ENCODE measurements around a stretch of chr5.

GRCh38 chr5:34911287-34911972 lies 3.9 kb downstream of the RAD1 start:
- PRO-cap: no peak

DNA sequence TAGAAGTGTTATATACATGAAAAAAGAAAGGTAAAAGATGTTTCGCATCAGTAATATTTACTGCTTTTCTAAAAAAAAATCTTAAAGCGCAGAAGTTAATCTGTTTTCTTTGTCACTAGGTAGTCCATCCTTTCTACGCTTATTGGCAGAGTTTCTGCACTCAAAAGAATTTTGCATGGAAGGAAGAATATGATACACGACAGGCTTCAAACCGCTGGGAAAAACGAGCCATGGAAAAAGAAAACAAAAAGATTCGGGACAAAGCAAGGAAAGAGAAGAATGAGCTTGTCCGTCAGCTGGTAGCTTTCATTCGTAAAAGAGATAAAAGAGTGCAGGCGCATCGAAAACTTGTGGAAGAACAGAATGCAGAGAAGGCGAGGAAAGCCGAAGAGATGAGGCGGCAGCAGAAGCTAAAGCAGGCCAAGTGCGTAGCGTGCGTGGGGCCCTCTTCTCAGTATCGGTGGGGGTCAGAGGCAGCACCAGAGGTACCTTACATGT lies 7.9 kb downstream of the DNAJC21 start:
- PRO-cap: no peak

- PRO-cap: no peak
Observed at GRCh38 chr5:35162837-35163676, 67.2 kb downstream of the PRLR start.

GRCh38 chr5:35194979-35196070 lies 35.0 kb downstream of the PRLR start:
- PRO-cap: no peak

DNA sequence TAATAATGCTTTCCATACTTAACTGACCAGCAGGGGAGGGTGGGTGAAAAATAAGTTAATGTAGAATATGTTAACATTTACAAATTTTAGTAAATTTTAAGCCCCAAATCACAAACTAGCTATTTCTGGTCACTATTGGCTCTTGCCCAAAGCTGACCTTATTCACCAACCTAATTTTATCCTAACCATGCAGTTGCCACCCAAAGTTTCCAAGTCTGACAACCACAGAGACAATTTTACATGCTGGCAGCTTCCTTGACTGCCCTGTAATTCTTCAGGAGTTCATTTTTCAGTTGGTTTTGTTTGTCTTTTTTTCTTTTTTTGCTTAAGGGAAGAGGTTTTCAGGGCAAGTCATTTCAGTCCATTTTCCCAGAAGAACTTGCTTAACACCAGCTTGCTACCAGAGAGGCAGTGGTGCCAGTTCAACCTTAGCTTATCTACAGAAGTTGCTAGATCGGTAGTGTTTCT lies 935 bp downstream of the SPEF2 start:
- PRO-cap: no peak

GRCh38 chr5:35672933-35673554 lies 55.4 kb downstream of the SPEF2 start:
- PRO-cap: no peak

DNA sequence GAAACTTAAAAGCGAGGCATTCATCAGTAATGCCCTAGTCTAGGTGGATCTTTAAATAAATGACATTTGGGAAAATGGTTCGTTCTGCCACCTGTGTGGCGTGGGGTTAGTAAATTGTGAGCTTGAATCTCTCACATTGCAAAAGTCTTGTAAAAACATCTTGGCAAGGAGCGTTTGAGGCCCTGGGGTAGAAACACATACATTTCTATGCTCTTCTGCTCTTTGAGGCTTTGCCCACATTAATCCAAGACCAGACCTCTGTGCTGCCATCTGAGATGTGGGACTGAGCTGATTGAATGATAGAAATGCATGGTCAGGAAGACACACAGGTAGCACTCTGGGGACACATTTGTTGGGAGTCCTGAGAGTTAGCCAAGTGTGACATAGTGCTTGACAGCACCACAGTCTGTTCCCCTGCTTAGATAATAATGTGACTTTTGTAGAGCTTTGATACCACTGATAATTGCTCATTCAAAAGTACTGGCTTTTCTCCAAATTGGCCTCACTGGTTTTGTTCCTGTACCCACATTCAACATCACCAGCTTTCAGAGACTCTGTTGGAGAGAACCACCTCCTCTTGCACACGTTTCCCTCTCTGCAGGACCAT lies 52.7 kb upstream of the IL7R start:
- PRO-cap: no peak

DNA sequence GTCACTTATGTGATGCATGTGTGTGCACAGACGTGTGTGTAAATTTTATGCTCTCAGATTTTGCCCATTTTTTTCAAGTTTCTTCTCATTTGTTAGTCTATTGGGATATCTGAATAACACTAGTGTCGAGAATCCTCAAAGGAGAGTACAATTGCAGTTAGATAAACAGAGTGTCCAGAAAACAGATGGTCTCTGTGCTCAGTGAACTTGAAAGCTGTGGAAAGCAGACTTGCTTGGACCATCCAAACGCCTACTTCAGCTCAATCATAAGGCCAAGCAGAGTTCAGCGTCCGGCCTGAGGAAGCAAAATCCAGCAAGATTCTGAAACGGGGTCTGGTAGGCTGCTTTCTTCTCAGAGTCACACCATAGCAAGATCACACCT lies 35.8 kb upstream of the UGT3A1 start:
- PRO-cap: no peak

DNA sequence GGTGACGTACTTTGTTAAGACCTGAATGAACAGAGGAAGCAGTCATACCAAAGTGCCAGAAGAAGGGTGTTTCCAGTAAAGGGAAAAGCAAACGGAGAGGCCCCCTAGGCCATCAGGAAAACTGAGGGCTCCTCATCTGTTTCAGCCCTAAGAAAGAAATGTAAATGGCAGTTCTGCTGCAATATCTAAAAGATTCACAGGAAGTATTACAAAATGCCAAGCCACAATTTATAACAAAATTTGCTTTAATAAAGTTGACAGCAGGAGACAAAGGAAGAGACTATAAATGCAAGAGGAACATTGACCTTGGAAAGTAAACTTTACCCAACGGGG lies 71.3 kb downstream of the SLC1A3 start:
- PRO-cap: no peak

DNA sequence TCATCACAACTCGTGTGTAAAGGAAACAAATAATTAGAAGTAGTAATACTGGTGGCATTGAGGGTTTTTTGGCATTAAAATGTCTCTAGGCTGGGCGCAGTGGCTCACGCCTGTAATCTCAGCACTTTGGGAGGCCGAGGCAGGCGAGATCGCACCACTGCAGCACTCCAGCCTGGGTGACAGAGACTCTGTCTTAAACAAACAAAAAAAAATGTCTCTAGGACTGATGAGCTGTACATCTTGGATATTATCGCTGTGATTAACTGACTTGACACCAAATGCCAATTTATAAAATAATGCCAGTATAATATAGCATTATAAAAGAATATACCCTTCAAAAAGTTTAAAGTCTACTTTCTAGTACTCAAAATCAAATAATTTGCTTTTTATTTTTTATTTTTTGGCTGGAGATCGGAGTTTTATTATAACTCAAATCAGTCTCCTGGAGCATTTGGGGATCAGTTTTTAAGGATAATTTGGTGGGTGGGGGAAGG lies 7.7 kb upstream of the NIPBL start:
- PRO-cap: no peak

DNA sequence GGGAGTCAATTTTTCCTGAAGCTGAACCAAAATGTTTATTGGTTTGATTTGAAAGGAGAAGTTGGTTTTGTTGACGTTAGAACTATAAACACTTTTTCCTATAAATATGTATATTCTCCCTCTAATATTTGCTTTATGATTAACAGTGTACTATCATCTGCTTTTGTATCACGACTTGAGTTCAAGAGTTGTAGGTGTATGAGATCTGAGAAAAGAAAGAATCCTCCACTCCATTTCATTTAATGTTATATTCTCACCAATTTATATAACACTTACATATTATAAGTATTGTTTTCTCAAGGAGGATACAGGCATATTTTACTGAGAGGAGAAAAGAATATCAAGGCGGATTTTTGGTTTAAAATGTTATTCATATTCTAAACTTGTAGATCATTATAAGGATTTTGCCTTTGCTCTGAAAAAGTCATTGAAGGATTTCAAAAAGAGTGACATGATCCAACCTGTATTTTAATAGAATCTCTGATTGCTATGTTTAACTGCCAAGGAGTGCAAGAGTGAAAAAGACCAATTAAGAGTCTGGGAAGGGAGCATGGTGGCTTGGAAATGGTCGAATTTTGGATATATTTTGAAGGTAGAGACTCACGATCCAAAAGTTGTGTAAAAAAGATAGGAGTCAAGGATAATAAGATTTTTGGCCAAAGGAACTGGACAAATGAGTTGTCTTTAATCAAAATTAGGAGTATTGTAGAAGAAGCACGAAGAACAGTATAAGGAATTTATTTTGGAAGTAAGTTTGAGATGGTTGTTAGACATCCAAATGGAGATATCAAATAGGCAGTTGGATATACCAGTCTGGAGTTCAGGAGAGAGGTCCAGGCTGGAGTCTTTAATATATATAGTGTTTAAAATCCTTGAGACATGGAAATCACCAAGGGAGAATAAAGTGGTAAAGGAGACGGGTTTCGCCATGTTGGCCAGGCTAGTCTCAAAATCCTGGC lies 50.7 kb downstream of the NIPBL start:
- PRO-cap: no peak

DNA sequence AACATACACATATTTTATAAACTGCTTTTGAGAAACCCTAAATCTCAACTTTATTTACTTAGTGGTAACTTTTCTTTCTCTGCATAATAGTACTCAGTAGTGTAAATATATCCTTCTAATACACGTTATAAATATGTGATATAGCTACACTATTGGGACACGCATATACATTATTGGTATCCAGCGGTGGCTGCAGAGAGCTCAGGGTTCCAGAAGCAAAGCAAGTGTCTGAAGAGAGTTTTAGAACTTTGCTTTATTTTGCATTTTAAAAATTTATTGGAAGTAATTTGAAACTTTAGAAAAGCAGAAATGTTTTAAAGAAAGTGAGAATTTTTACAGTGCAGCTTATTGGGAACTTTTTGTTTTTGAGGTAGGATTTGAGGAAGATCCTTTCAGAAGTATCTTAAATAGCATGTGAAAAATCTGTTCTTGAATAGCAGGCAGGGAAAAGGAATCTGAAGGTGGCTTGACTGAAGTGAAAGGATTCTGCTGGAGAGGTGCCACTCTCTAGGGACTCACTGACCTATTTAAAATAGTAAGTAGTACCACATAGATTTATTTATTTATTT lies 68.9 kb downstream of the NIPBL start:
- PRO-cap: no peak

- PRO-cap: no peak
Observed at GRCh38 chr5:37015958-37016336, 139.4 kb downstream of the NIPBL start.

- PRO-cap: no peak
Observed at GRCh38 chr5:37072038-37072481, 177.1 kb downstream of the CPLANE1 start.

DNA sequence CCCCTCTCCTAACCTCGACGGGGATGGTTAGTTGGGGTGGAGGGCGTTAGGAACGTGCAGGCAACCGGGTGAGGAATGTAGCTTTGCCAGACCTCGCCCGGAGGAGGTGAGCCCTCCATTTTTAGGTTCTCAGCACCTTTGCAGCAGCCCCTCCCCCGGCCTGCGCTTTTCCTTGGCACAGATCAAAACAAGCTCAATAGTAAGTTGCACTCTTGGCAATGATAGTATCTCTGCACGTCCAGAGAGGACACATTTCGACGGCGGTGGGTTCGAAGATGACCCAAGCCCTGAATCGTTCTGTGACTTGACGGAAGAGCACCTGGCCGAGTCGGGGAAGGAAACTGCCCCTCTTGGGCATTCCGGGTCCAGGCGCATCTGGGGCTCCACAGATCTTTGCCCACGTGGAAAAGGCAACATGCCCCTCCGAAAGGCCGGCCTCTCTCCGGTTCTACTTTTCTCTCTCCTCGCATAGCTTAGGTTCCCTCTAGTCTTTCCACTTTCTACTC lies 907 bp downstream of the GDNF start:
- PRO-cap: no peak

- PRO-cap: no peak
Observed at GRCh38 chr5:38467940-38468744, 88.3 kb downstream of the LIFR start.

GRCh38 chr5:38542462-38543193 lies 13.8 kb downstream of the LIFR start:
- PRO-cap: no peak

DNA sequence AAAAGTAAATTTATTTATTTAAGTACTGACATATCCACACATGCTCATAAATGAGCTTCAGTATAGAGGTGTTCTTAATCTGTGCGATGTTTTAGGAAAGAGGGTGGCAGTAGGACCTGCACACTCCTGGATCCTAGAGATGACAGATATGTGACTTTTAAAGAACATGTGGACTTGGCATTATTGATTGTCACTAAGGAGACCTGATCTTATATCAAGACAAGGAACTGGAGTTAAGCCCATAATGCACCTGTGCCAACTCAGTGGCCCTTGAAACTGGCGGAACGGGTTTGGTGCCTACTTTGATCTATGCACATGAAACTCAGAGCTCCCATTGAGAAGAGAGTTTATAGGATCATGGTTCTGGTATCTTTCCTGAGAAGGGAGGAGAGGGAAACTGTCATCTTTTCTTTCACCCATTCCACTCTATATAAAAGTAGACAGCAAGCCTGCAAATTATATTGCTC lies 57.7 kb upstream of the LIFR start:
- PRO-cap: no peak

DNA sequence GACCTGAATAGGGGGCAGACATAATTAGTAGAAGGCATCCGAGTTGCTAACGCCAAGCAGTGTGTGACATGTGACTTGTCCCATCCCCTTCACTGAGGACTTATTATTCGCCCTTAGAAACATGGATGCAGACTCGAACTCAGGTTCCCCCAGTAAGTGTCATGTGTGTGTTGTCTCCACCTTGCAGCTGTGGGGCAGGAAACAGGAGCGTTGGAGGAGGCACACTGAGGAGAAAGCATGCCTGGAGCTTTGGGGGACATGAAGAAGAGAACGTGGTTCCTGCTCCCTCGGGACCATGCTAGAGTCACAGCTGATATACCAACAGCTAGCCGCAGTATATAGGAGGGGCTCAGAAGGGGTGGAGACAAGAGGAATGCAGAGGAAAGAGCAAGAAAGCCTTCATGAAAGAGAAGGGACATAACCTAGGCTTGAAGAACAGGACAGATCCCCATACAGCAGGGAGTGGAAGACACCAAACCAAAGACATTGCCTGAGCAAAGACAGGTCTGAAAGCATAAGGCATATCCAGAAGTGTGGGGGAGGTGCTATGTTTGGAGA lies 34.4 kb downstream of the OSMR start:
- PRO-cap: no peak

GRCh38 chr5:39014417-39015166 lies 59.6 kb downstream of the RICTOR start:
- PRO-cap: no peak